Measurements from ENCODE around the gene UPK2.

DNA sequence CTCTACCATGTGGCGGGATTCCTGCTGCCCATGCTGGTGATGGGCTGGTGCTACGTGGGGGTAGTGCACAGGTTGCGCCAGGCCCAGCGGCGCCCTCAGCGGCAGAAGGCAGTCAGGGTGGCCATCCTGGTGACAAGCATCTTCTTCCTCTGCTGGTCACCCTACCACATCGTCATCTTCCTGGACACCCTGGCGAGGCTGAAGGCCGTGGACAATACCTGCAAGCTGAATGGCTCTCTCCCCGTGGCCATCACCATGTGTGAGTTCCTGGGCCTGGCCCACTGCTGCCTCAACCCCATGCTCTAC lies 10.5 kb downstream of the CXCR5 start:
- PRO-cap = no peak
- RAMPAGE, long total RNA, 2 experiments = no peak in any of the 2 experiments

DNA sequence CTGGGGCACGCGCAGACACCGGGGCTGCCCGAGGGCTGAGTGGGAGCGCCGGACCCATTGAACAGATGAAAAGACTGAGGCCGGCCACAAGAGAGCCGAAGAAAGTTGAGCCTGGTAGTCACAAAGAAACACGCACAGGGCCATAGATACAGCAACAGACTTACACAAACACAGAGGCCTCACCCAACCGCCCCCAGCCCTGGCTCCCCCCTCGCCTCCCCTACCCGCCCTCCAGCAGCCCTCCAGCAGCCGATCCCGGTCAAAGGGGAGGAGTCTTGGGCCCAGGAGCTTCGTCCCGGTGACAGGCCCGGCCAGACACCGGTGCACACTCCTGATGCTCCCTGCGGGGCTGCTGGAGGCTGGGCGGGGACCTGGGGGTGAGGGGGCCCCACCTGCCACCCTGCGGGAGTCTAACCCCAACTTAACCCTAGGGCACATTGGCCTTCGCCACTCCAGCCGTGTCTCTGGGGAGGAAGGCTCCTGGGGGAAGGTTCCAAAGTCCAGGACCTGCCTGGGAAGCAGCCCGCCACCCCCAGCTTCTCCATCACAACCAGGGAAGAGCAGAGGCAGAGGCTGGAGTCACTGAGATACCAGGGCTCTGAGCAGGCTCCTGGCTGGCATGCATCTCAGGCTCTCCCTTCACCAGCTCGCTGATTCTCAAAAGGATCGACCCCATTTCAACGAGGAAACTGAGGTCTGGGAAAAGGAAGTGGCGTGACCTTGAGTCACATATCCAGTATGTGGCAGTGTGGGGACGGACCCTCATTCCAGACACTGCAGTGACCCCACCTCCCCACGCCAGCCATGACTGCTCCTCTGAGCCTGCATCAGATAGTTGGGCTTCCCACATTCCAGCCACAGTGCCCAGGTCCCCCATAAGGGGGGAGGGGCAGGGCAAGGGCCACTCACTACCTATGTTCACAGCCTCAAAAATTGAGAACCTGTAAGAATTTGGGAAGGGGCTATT lies 14.5 kb downstream of the BCL9L start:
- PRO-cap = no peak
- RAMPAGE, long total RNA, 2 experiments = no peak in any of the 2 experiments

DNA sequence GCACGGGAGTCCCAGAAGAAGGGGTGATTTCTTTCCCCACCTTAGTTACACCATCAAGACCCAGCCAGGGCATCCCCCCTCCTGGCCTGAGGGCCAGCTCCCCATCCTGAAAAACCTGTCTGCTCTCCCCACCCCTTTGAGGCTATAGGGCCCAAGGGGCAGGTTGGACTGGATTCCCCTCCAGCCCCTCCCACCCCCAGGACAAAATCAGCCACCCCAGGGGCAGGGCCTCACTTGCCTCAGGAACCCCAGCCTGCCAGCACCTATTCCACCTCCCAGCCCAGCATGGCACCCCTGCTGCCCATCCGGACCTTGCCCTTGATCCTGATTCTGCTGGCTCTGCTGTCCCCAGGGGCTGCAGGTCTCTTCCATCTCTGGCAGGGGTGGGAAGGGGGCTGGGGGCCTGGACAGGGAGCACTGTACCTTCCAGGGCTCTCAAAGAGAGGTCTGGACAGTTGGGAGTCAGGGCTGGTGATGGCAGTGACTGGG lies at the start of gene UPK2:
TSS of gene UPK2 (plus strand) at position 233 of the 489 bp plus-strand sequence.
- PRO-cap = no peak
- RAMPAGE, long total RNA, 2 experiments = no peak in any of the 2 experiments

- PRO-cap = no peak
- RAMPAGE, long total RNA, 2 experiments = no peak in any of the 2 experiments
Measured at GRCh38 chr11:118998989-118999488, 1.1 kb downstream of the CENATAC start.

DNA sequence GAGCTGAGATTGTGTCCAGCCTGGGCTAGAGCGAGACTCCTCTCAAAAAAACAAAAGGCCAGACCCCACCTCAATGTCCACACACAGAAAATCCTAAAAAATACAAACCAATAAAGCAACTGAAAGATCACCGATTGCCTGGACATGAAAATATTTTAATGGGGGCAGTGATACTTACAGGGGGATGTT lies 3.7 kb downstream of the RPS25 start:
- PRO-cap = no peak
- RAMPAGE, long total RNA, 2 experiments = no peak in any of the 2 experiments

DNA sequence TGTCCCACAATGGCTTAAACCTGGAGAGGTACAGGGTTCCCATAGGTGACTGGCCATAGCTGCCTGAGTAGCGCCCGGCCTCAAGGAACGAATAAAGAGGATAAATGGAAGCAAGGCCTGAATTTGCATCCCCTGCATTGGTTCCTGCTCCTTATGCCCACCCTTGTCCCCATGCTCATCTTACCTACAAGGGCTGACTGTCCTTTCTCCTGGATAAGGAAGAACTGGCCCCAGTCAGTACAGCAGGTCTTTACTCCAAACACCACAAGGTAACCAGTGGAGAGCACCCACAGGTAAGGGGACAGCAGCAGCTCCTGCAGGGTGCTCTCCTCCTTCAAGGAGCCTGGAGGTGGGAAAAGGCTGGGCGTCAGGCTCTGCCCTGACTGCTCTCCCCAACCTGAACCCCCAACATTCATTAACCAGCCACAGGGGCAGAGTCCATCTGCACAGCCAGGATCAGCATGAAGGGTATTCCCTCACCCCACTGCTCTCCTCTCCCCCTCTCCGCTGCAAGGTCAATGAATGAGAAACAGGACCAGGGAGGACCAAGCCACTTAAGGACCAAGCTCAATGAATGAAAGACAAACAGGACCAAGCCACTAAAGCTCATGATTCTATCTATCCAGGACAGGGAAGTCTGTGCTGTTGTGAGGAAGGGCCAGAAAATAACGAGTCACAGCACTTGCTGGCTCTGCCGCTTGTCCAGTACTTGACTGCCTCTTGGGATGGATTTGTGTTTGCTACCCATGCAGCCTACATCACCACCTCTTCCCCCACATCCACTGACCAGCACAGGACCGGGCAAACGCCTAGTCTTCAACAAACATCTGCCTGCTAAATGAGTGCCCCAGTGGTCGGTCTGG lies 8.4 kb downstream of the TRAPPC4 start:
- PRO-cap = no peak
- RAMPAGE, long total RNA, 2 experiments = no peak in any of the 2 experiments

- PRO-cap = no peak
- RAMPAGE, long total RNA, 2 experiments = no peak in any of the 2 experiments
Measured at GRCh38 chr11:119027616-119028332, 9.2 kb downstream of the TRAPPC4 start.

GRCh38 chr11:119045350-119045865 lies 11.6 kb downstream of the HYOU1 start:
- PRO-cap = no peak
- RAMPAGE, long total RNA, 2 experiments = no peak in any of the 2 experiments

GRCh38 chr11:119050834-119051394 lies 6.1 kb downstream of the HYOU1 start:
- PRO-cap = no peak
- RAMPAGE, long total RNA, 2 experiments = no peak in any of the 2 experiments

GRCh38 chr11:119085585-119086017 lies 920 bp downstream of the HMBS start:
- PRO-cap = no peak
- RAMPAGE, long total RNA, 2 experiments = no peak in any of the 2 experiments

DNA sequence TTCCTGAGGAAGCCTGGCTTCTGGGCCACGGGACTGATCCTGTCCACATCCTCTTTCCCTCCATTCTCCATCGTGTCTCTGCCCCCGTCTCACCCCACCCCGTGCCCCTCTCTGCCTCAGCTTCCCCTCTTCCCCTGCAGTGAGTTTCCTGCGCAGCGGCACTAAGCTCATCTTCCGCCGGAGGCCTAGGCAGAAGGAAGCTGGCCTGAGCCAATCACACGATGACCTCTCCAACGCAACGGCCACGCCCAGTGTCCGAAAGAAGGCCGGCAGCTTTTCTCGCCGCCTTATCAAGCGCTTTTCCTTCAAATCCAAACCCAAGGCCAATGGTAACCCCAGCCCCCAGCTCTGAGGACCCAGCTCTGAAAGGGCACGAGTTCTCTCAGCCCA lies 5.5 kb upstream of the HINFP start:
- PRO-cap = no peak
- RAMPAGE, long total RNA, 2 experiments = no peak in any of the 2 experiments

GRCh38 chr11:119149408-119150101 lies 703 bp downstream of the ABCG4 start:
- PRO-cap = no peak
- RAMPAGE, long total RNA, 2 experiments = no peak in any of the 2 experiments

DNA sequence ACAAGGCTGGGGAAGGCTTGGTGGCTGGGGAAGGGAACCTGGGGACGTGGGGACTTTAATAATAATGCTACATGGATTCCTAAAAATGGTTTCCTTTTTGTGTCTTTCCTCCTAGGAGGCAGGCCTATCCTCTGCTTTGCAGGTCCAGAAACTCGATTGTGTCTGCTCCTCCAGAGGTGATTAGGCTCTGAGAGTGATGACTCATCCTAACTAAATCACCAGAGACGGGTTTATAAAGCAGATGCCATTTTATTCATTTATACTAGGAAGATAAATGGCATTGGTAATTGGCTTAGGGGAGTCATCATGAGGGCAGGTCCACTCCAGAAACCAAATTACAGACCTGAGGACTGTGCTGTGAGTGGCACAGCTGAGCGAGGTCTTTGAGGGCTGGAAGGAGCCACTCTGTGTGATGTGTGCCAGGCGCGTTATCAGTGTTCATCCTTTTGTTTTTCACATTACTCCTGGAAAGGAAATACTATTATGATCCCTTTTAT lies 7.0 kb downstream of the NLRX1 start:
- PRO-cap = no peak
- RAMPAGE, long total RNA, 2 experiments = no peak in any of the 2 experiments

- PRO-cap = no peak
- RAMPAGE, long total RNA, 2 experiments = no peak in any of the 2 experiments
Measured at GRCh38 chr11:119334831-119335413, 595 bp downstream of the RNF26 start.

DNA sequence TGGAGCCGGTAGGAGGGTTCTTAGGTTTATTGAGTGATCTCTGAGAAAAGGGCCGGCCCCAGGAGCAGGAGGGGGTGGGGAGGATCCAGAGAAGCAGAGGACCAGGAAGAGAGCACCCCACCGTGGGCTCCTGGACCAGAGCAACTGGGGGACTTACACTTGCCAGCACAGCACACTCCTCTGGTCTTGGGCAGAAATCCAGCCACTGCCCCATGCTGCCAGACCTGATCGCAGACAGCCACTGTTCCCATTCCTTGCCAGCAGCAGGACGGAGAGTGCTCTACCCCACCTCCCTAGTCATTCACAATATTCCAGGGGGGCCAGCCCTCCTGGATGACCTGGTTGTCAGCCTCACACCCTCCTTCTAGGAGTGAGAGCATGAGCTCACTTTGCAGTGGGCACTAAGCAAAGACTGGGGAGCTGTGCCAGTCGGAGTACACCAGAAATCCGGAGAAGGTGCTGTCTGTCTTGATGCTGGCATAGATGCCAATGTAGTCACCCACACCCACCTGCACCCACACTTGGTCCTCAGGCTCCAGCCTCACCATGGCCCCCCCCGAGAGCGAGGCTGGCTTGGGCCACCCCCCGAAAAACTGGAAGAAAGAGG lies 1.6 kb downstream of the C1QTNF5 start:
- PRO-cap = no peak
- RAMPAGE, long total RNA, 2 experiments = no peak in any of the 2 experiments

GRCh38 chr11:119357160-119357410 lies 10.6 kb upstream of the MFRP start:
- PRO-cap = no peak
- RAMPAGE, long total RNA, 2 experiments = no peak in any of the 2 experiments

GRCh38 chr11:119368220-119369205 lies 13.0 kb downstream of the USP2 start:
- PRO-cap = no peak
- RAMPAGE, long total RNA, 2 experiments = no peak in any of the 2 experiments

- PRO-cap = no peak
- RAMPAGE, long total RNA, 2 experiments = no peak in any of the 2 experiments
Measured at GRCh38 chr11:119432391-119433147, 9.6 kb upstream of the THY1 start.

GRCh38 chr11:119447357-119448016 lies 24.5 kb upstream of the THY1 start:
- PRO-cap = no peak
- RAMPAGE, long total RNA, 2 experiments = no peak in any of the 2 experiments

GRCh38 chr11:119615448-119616197 lies 113.4 kb downstream of the NECTIN1 start:
- PRO-cap = no peak
- RAMPAGE, long total RNA, 2 experiments = no peak in any of the 2 experiments

Measured in breast epithelium (tissue), 2 donors.